Measurements from ENCODE around the genes ACSL1 and SNX25.

- PRO-cap, 3 experiments: no peak in any of the 3 experiments
- RAMPAGE, long total RNA, 2 experiments: no peak in any of the 2 experiments
- RRBS: no CpG with 5 or more reads among the region's 6 CpGs
Measured at GRCh38 chr4:184805995-184806677, 19.6 kb downstream of the ACSL1 start.

GRCh38 chr4:184822935-184823581 lies 2.7 kb downstream of the ACSL1 start:
- PRO-cap, 3 experiments: no peak in any of the 3 experiments
- RAMPAGE, long total RNA, 2 experiments: no peak in any of the 2 experiments
- RRBS: no CpG with 5 or more reads among the region's 2 CpGs

DNA sequence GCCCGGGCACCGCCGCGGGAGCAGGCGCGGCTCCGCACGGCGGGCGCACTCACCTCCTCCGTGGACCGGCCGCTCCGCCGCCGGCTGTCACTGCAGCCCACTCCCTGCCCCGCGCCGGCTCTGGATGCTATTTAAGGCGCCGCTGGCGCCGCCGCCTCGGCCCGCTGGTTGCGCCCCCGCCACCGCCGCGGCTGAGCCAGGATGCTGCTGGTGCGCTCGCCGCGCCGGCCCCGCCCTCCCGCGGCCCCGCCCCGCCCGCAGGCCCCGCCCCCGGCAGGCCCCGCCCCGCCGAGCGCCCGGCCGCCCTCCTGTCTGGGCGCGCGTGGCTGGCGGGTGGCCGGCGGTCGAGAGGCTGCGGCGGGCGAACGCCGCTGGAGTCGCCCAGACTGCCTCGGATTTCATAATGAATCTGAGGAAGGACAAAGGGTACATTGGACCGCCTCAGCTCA lies at the start of gene ACSL1:
ACSL1 (minus strand) TSS at position 106 of the 449 bp plus-strand sequence.
- PRO-cap, 3 experiments: peak in 3 of 3 experiments; most common plus-strand start position 347 of the sequence (in 2); most common minus-strand start position 193 of the sequence (in 3)
- RAMPAGE, long total RNA, 2 experiments: start-site peak on the minus strand in 1 of 2 experiments, centred at position 158 of the sequence, 356 reads per replicate
- RRBS: 2% methylated on average over 35 of the region's 65 CpGs

DNA sequence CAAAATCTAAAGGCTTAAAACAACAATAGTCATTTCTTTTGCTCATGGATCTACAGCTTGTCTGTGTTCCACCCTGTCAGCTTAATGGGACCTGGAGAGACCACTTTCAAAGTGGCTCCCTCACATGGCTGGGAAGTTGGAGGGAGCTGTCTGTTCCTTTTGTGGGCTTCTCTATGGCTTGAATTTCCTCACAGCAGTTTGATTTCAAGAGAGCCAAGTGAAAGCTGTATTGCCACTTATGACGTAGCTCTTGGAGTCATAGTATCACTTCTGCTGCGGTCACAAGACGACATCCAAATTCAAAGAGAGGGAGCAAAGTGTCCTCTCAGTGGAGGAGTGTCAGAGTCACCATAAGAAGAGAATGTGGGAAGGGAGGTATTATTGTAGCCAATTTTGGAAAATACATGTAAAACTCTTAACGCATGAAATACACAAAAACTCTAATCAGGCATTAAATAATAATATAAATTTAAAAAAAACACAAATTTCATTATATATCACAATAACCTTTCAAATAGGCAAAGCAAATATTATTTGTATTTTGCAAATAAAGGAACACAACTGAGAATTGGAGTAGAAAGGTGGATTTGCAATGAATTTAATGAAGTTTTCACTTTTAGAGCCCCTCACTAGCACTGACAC lies 22.9 kb upstream of the ACSL1 start:
- PRO-cap, 3 experiments: peak in 2 of 3 experiments; most common plus-strand start position 296 of the sequence (in 1); most common minus-strand start position 175 of the sequence (in 2)
- RAMPAGE, long total RNA, 2 experiments: no peak in any of the 2 experiments
- RRBS: no CpG with 5 or more reads among the region's 4 CpGs

DNA sequence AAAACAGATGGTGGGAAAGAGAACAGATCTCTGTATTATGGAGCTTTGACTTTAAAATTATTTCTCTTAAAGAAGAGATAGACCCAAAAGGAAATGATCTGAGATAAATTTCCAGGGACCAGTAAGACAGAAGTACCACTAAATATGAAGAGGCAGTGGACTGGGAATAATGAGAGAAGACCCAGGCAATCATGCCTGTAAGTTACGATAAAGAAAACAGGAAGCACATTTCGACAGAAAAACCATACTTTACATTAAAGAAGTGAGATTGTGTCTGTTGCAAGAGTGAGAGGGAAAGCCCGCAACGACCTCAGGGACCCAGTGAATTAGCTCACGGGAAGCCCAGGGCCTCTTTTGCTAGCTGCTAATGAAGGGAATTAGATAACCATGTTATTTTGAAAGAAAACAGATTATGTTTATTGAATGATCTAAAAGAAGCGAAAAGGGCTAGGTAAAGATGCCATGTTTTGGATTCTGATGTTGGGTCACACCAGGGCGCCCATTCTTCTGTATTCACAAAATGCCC lies 28.9 kb upstream of the ACSL1 start:
- PRO-cap, 3 experiments: peak in 2 of 3 experiments; most common plus-strand start position 273 of the sequence (in 1)
- RAMPAGE, long total RNA, 2 experiments: no peak in any of the 2 experiments
- RRBS: no CpG with 5 or more reads among the region's 7 CpGs

- PRO-cap, 3 experiments: peak in 3 of 3 experiments; most common plus-strand start chr4:185209557 (in 2); most common minus-strand start chr4:185209454 (in 2)
- RAMPAGE, long total RNA, 2 experiments: start-site peak on the minus strand in 1 of 2 experiments, at chr4:185209376-185209489 at its widest, 46 reads per replicate
- RRBS: 2% methylated on average over 23 of the region's 97 CpGs
Measured at GRCh38 chr4:185208754-185209970, at the start of gene SNX25. TSS of gene SNX25 (plus strand) at chr4:185209598.

- PRO-cap, 3 experiments: no peak in any of the 3 experiments
- RAMPAGE, long total RNA, 2 experiments: no peak in any of the 2 experiments
- RRBS: no CpG with 5 or more reads among the region's 1 CpG
Measured at GRCh38 chr4:185211031-185211142, 1.5 kb downstream of the SNX25 start.

GRCh38 chr4:185228873-185229390 lies 19.5 kb downstream of the SNX25 start:
- PRO-cap, 3 experiments: no peak in any of the 3 experiments
- RAMPAGE, long total RNA, 2 experiments: no peak in any of the 2 experiments
- RRBS: no CpG with 5 or more reads among the region's 14 CpGs

DNA sequence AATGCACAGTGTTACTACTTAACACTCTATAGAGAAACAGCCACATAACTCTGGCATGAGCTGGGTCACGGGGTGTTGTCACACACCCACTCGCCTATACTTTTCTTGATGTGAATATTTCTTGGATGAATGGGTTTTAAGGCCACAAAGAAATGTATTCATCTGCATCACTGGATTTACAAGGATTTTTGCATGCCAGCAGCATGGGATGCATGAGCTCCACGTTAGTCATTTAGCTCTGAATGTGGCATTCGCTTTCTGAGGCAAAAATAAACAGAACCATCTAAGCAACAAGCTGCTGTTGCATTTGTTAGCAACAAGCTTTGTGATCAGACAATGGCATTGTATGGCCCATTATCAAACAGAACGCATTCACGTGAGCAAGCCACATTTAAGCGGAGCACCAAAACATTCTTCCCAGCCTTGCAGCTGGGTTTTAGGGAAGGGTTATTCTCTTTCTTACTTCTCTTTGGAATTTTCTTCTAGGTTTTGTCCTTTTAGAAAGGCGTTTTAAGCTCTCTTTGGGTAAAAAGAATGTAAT lies 89.6 kb downstream of the LRP2BP start:
- PRO-cap, 3 experiments: no peak in any of the 3 experiments
- RAMPAGE, long total RNA, 2 experiments: no peak in any of the 2 experiments
- RRBS: no CpG with 5 or more reads among the region's 8 CpGs

DNA sequence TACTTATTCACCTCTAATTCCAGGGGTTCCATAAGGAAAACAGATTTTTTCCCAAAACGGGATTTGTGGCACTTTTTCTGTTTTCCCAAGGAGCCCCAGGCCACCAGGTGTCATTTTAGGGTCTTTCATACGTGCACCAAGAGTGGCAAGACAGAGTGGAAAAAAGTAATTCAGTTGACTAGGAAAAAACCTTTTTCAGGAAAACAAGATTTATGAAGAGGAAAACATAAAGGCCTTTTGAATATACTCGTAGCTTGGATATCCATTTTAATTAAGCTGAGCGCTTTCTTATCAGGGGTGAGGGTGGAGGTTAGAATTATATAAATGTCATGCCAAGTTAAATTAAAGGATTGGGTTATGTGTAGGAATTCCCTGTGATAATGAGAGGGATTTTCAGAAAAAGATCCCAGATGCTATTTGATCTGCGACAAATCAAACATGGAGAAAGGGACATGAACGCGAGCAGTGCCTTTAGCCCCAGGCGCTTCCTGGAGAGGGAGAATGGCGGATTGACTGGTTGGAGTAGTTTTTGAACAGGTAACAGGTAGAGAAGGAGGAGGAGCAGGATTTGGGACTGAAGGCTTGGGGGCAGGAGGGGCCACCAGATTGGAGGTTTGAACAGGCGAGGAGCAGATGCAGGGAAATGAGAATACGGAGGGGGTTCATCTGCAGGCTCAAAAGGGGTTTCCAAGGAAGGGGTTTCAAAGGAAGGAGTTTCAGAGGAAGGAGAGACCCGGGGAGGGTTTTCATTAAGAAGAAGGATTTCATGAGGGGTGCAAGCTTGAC lies 67.2 kb downstream of the LRP2BP start:
- PRO-cap, 3 experiments: no peak in any of the 3 experiments
- RAMPAGE, long total RNA, 2 experiments: no peak in any of the 2 experiments
- RRBS: no CpG with 5 or more reads among the region's 12 CpGs

- PRO-cap, 3 experiments: no peak in any of the 3 experiments
- RAMPAGE, long total RNA, 2 experiments: no peak in any of the 2 experiments
- RRBS: no CpG with 5 or more reads among the region's 7 CpGs
Measured at GRCh38 chr4:185332204-185333229, 63.2 kb downstream of the LRP2BP start.

- PRO-cap, 3 experiments: peak in 3 of 3 experiments; most common plus-strand start chr4:185534833 (in 1); most common minus-strand start chr4:185535076 (in 3)
- RAMPAGE, long total RNA, 2 experiments: no peak in any of the 2 experiments
- RRBS: 1% methylated on average over 16 of the region's 51 CpGs
Measured at GRCh38 chr4:185534466-185535316, 616 bp downstream of the PDLIM3 start.

- PRO-cap, 3 experiments: peak in 1 of 3 experiments; most common plus-strand start chr4:185541457 (in 1); most common minus-strand start chr4:185541364 (in 1)
- RAMPAGE, long total RNA, 2 experiments: no peak in any of the 2 experiments
- RRBS: no CpG with 5 or more reads among the region's 12 CpGs
Measured at GRCh38 chr4:185541075-185541836, 5.9 kb upstream of the PDLIM3 start.

DNA sequence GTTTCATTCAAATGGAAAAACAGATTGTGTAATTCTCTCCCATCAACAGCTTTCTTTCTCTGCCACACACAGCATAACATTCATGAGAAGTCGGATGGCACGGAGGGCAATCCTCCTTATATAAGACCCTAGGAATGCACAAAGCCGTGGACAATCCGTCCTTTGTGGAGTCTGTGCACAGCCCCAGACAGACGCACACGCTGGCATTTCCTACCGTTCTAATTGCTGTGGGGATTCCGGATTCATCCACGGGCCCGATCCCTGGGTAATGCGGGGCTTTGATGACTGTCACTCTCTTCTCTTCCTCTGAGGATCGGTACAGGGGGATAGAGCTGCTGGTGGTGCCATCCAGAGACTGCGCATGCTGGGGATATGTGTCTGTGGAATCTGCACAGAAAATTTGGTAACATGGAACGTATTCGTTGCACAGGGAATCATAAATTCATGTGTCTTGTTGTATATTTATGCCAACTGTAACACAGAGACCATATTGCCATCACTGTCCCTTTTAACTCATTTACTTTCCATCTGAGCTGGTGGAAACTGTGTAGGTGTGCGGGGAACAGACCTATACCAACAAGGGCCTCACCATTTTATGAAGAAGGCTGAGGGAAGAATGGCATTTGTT lies 122.0 kb upstream of the PDLIM3 start:
- PRO-cap, 3 experiments: no peak in any of the 3 experiments
- RAMPAGE, long total RNA, 2 experiments: no peak in any of the 2 experiments
- RRBS: no CpG with 5 or more reads among the region's 16 CpGs

GRCh38 chr4:185737543-185738593 lies 74.1 kb downstream of the SORBS2 start:
- PRO-cap, 3 experiments: peak in 1 of 3 experiments; most common minus-strand start chr4:185738431 (in 1)
- RAMPAGE, long total RNA, 2 experiments: no peak in any of the 2 experiments
- RRBS: no CpG with 5 or more reads among the region's 30 CpGs

GRCh38 chr4:185747198-185747530 lies 64.8 kb downstream of the SORBS2 start:
- PRO-cap, 3 experiments: no peak in any of the 3 experiments
- RAMPAGE, long total RNA, 2 experiments: no peak in any of the 2 experiments
- RRBS: no CpG with 5 or more reads among the region's 3 CpGs

DNA sequence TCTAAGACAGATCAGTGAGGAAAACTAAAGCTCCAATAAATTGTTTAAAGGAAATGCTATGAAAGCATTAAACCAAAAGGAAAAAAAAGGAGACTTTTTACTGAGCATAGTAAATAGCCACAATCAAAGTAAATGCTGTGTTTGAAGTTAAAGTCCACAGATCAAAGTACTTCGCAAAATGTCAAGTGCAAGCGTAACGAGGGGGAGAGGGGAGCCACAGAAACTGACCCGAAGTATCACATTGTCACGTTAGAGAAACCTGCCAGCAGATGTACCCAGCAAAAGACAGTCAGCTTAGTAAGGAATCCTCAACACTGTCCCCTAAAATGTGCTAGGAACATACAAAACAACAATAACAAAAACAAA lies 37.7 kb downstream of the SORBS2 start:
- PRO-cap, 3 experiments: no peak in any of the 3 experiments
- RAMPAGE, long total RNA, 2 experiments: no peak in any of the 2 experiments
- RRBS: no CpG with 5 or more reads among the region's 5 CpGs

DNA sequence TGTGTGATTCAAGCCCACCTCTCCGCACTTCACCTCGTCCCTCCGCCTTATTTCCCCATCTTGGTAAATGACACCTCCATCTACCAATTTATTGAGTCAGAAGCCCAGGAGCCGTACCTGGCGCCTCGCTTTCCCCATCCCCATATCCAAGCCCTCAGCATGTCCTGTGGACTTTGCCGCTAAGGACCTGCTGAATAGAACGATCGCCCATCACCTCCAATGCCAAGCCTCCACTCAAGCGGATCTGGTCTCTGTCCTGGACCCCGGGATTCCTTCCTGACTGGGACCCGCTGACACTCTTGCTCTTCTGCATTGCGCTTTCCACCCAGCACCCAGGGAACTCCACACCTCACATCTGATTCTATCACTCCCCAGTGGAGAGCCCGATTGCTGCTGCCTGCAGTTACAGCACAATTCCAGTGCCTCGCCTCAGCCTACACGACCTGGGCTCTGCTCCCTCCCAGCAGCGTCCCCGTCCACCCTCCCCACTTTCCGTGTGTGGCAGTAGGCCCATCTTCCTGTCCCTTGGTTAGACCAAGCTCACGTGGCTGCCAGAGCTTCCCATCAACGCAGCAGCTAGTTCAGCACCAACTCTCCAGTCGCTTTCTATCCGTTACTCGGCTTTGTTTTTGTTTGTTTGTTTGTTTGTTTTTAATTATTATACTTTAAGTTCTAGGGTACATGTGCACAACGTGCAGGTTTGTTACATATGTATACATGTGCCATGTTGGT lies 66.5 kb upstream of the SORBS2 start:
- PRO-cap, 3 experiments: no peak in any of the 3 experiments
- RAMPAGE, long total RNA, 2 experiments: no peak in any of the 2 experiments
- RRBS: no CpG with 5 or more reads among the region's 25 CpGs

DNA sequence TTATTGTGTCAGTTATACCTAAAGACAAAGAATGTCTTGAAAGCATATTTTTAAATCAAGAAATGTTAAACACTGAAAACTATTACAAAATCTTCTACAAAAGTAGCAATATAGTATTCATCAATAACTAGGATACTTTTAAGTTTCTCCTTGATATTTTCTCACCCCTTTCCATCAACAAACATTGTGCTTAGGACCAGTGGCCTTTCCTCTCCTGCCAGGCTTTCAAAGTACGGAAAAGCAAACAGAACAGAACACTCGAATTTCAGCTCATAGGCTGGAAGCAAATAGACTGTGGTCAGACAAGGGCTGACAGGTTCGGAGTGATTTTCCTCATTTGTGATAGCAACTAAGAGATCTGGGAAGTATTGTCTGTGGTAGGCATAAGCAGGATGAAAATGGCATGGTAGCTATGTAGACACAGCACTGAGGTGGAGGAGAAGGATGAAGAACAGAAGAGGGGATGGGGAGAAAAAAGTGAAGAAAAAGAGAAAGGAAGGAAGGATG lies 68.6 kb upstream of the SORBS2 start:
- PRO-cap, 3 experiments: no peak in any of the 3 experiments
- RAMPAGE, long total RNA, 2 experiments: no peak in any of the 2 experiments
- RRBS: no CpG with 5 or more reads among the region's 3 CpGs

DNA sequence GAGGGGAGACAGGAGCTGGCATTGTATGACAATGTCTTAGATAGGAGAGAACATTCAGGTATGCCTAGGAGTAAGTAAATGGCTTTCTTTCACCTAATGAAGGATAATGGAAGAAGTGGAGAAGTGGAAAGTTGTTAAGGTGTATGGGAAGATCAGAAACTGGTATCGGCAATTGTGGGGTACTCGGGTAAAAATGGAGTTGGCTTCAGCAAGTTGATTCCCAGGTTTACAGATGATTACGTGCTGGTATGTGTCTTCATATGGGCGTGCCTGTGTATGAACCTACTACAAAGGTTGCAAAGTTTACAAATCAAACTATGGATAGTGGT lies 674 bp downstream of the TLR3 start:
- PRO-cap, 3 experiments: no peak in any of the 3 experiments
- RAMPAGE, long total RNA, 2 experiments: no peak in any of the 2 experiments
- RRBS: no CpG with 5 or more reads among the region's 4 CpGs

Measured in testis (tissue), 5 donors.